Cerebral cortex (tissue), 2 donors: ENCODE data around the genes RNF148, TAS2R16, SLC13A1 and GRM8.

- PRO-cap, 2 experiments = no peak in any of the 2 experiments
Measured at GRCh38 chr7:122672115-122672401, 26.9 kb downstream of the RNF133 start.

GRCh38 chr7:122679174-122679764 is 19.6 kb downstream of the RNF133 start:
- PRO-cap, 2 experiments = no peak in any of the 2 experiments

DNA sequence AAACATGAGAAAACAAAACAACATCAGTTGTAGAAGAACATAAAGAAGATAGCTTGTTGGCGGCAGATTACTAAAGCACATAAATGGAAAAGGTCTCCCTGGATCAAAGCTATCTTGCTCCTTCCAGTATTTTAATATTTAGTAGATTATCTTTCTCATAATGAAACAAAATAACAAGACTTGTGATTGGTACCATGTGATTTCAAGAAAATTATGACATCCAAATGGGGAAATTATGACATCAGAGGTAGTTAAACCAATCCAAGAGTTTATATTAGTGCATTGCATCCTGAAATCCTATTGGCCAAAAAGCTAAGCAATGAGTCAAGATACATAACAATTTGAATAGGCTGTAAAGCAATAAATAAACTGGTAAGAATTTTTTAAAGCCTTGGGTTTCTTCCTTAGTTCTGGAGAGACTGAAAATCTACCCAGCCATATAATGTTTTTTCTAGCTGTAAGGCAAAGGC is at the start of gene RNF148:
Gene RNF148 (minus strand): TSS at position 148 of the 470 bp plus-strand sequence.
- PRO-cap, 2 experiments = no peak in any of the 2 experiments

GRCh38 chr7:122995543-122996090 is at the start of gene TAS2R16:
TAS2R16 (minus strand) TSS chr7:122995700.
- PRO-cap, 2 experiments = no peak in any of the 2 experiments

- PRO-cap, 2 experiments = no peak in any of the 2 experiments
Measured at GRCh38 chr7:123199628-123200221, at the start of gene SLC13A1. SLC13A1 (minus strand) TSS chr7:123199969.

- PRO-cap, 2 experiments = no peak in any of the 2 experiments
Measured at GRCh38 chr7:123656823-123657807, 1.4 kb downstream of the LMOD2 start.

- PRO-cap, 2 experiments = no peak in any of the 2 experiments
Measured at GRCh38 chr7:123657978-123658413, 2.3 kb downstream of the LMOD2 start.

DNA sequence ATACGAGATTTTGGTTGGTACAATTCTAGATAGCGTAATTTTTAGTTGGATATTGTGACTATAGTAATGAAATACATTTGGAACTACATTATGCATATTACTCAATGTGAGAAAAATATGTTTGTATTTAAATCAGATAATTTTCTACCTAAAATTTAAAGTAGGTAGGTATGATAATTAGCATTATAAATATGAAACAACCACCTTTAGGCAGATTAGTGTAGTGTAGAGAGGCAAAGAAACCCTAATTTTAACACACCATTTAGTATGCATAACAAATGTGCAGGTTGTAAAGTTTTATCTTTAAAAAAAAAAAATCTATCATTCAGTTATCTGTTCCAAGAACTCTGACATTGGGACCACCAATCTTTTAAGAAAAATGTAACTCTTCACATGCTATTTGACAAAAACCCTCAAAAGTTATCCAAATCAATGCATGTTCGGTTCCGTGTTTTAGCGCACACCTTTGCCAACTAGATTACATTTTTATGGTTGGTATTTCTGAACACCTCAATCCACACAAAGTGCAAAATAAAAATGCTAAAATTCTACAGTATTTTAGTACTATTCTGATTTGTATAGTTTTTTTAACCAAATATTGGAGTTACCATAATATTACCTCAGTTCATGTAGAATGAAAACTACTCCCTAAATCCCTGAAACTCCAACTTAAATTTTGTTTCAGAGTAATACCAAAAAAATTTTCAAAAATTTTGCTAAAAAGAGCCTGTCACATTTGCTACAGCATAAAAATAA is 27.6 kb downstream of the LMOD2 start:
- PRO-cap, 2 experiments = no peak in any of the 2 experiments

DNA sequence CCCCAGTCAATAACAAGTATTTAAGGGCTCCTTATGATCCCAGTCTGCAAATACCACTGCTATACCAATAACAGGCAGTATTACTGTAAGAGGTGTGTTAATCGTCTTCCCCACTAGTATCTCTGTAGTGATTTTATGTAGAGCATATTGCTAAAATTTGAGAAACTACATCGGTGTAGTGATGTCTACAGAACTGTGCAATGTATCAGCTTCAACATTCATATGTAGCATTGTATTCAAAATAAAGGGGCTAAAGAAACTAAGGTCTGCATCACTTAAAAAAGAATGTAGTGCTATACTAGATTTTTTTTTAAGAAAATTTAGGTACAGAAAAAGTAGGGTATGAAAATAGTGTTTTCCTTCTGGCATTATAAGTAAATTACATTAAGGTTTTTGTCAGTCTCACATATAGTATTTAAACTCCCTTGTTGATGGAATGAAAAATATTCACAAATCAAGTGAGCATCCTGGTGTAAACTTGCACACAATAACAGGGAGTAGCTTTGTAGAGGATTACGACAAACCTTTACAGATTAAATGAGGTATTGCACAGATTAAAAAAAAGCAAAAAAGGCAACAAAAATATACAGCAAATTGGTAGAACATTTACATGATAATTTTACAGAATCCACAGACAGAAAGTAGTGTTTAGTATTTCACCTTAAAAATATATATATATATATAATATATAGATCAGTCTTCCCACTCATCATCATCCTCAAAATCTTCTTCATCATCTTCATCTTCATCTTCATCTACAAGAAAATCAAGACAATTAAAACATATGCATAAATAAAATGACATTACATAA is 28.4 kb downstream of the LMOD2 start:
- PRO-cap, 2 experiments = no peak in any of the 2 experiments

DNA sequence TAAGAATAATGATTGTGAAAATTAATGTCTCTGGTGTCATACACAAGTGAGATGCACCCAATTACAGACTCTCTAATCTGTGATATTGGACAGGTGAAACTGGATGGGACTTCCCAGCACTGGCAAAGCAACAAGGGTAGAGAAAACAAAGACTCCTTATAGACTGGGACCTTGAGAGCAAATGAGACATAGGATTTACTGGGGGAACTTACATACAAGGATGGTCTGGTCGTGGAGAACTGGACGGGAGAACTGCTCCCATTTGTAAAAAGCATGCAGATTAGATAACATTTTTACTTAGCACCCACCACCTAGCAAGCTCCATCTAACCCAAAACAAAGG is 5.5 kb downstream of the SPAM1 start:
- PRO-cap, 2 experiments = peak in 1 of 2 experiments; most common plus-strand start position 162 of the sequence (in 1)

GRCh38 chr7:124764660-124765080 is 922 bp downstream of the GPR37 start:
- PRO-cap, 2 experiments = no peak in any of the 2 experiments

GRCh38 chr7:127252671-127253440 is at the start of gene GRM8:
GRM8 (minus strand) TSS chr7:127252941.
- PRO-cap, 2 experiments = peak in 1 of 2 experiments; most common plus-strand start chr7:127253372 (in 1); most common minus-strand start chr7:127252927 (in 1)

- PRO-cap, 2 experiments = no peak in any of the 2 experiments
Measured at GRCh38 chr7:127380023-127380573, 12.4 kb downstream of the ZNF800 start.

DNA sequence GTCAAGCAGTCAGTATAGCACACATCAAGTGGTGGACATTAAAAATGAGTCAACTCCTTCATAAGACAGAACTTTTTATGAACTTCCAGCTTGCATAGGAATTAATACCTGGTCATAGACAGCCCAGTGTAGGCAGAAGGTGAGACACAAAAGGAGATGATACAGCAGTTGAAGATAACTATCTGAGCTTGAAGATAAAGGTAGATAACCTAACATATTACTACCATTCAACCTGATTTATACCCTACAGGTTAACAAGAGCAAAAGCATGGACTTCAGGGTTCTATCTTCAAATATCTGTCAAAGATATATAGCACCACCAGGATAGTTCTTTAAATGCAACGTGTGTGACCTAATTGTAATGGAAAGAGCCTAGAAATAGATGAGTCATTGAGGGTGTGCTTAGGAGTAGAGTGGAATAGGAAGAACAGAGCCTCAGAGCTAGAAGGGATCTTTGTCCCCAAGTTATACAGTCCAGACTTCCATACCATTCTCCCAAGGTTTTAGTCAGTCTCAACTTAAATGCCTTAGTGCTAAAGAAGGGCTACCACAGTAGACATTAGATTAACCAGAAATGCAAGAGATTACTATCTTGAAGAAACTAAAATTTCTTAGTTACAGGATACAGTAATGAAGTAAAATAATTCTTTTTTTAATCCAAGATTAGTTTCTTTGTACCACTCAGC is 9.2 kb downstream of the ZNF800 start:
- PRO-cap, 2 experiments = no peak in any of the 2 experiments

GRCh38 chr7:127666790-127667575 is 15.0 kb downstream of the SND1 start:
- PRO-cap, 2 experiments = no peak in any of the 2 experiments

DNA sequence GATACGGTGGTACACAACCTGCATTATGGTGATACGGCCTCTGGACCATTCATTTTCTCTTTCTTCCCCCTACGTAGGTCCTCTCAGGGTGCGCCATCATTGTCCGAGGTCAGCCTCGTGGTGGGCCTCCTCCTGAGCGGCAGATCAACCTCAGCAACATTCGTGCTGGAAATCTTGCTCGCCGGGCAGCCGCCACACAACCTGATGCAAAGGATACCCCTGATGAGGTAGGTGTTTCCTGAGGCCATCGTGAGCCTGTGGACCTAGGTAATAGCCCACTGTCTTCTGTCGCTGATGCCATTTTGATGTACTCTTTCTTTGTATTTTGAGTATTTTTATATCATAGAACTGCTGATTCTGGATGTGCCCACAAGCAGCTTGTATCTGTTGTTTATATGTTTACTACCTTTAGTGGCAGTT is 34.6 kb downstream of the SND1 start:
- PRO-cap, 2 experiments = no peak in any of the 2 experiments

- PRO-cap, 2 experiments = no peak in any of the 2 experiments
Measured at GRCh38 chr7:127986117-127986963, 44.9 kb downstream of the LRRC4 start.

DNA sequence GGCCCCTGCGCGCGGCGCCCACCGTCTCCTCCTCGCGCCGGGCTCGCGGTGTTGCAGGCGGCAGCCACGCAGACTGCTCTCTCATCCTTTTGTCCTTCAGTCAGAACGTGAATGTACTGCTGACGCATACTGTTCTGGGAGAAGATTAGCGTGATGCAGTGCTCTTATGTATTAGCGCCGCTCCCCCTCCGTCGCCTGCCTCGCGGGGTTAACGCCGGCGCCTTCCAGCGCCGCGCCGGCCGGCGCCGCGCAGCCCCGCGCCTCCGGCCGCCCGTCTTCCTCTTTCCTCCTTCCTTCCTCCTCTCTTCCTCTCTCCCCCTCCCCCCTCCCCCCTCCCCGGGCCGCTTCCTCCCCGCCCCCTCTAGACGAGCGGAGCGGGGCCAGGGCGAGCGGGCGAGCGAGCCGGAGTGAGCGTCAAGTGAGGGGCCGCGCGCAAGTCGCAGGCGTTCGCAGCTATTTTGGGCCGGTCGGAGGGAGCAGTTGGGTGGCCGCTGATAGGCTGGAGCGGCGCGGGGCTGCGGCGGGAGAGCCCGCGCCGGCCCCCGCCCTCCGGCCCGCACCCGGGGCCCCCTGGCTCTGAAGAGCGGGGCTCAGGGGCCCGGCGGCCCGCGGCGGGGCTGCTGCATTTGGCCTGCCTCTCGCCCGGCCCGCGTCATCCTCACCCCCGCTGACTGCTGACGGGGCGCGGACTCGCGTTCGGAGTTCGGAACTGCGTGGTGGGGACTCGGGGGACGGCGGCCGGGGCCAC is 930 bp upstream of the LRRC4 start:
- PRO-cap, 2 experiments = peak in 1 of 2 experiments; most common plus-strand start position 364 of the sequence (in 1); most common minus-strand start position 75 of the sequence (in 1)

DNA sequence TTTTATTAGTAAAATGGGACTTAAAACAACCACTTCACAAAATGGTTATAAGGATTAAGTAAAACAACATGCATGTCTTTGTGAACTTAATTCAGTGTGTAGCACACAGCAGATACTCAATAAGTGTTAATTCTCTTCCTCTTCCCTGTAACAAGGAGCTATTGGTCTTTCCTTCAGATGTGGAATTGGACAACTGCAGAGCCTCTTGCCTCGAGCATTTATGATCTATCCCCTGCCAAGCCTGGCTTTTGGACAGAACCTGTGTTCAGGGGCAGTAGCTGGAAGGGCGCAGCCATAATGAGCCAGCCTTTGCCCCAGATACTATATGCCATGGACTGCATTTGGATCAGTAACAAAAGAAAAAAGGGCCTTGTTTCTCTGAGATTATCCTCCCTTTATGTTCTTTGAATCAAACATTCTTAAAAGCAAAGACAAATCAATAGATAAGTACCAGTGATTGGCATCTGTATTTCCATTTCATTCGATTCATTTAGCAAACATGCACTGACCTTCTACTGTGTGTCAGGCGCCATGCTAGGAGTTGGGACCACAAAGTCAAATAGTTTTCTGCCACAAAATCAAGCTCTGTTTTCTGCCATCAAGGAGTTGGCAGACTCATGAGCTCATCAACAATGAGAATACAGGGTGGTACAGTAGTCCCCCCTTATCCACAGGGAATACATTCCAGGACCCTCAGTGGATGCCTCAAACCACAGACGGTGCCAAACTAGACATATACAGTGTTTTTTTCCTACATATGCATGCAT is 25.0 kb upstream of the LRRC4 start:
- PRO-cap, 2 experiments = no peak in any of the 2 experiments

DNA sequence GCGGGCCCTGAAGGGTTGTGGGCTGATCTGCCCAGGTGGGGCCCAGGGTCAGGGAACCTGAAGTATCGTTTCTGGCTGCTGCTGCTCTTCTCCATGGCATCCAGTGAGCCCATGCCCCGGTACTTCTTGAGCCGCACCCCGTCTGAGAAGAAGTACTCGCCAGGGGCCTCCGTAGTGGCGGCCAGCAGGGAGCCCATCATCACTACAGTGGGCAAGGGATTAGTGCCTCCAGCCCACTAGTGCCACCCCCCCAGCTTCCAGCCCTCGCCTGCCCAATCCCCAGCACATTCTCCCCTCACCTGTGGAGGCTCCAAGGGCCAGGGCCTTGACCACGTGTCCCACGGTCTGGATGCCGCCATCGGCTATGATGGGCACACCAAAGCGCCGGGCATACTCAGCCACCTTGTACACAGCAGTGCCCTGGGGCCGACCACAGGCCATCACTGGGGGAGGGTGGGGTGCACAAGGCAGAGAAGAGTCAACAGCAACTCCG is 14.9 kb downstream of the IMPDH1 start:
- PRO-cap, 2 experiments = no peak in any of the 2 experiments